ENCODE measurements around a stretch of chr9.

GRCh38 chr9:129077200-129077613 is 3.7 kb upstream of the DOLPP1 start:
- PRO-cap: no peak

DNA sequence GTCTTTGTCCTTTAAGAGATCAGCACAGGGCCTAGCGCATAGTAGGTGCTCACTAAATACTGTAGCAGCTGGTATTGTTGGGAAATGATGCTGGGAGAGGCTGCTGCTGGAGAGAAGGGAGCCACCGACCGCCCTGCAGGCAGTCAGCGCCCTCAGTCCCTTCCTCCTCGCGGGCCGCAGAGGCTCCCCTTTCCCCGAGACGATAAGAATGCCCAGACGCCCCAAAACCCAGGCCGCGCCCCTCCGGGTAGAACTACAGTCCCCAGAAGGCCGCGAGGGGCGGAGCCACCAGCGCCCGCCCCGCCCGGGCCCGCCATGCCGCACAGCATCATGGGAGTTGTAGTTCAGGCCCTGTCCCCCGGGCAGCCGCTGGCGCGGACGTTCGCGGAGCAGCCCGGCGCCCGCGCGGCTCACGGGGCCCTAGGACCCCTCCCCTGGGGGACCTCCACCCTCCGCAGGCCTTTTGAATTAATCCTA is 24.6 kb upstream of the IER5L start:
- PRO-cap: unidirectional peak, plus-strand start at position 347 of the sequence

DNA sequence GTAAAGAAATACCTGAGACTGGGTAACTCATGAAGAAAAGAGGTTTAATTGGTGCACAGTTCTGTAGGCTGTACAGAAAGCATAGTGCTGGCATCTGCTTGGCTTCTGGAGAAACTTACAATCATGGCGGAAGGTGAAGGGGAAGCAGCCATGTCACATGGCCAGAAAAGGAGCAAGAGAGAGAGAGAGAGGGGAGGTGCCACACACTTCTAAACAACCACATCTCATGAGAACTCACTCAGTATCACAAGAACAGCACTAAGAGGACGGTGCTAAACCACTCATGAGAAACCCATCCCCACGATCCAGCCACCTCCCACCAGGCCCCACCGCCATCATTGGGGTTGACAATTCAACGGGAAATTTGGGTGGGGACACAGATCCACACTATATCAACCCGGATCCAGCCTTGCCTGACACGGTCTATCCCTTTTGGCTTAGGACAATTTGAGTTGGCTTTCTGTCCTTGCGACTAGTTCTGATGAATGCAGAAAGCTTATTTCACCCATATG is 28.9 kb upstream of the IER5L start:
- PRO-cap: no peak

GRCh38 chr9:129208150-129208996 is 30.3 kb upstream of the IER5L start:
- PRO-cap: no peak

DNA sequence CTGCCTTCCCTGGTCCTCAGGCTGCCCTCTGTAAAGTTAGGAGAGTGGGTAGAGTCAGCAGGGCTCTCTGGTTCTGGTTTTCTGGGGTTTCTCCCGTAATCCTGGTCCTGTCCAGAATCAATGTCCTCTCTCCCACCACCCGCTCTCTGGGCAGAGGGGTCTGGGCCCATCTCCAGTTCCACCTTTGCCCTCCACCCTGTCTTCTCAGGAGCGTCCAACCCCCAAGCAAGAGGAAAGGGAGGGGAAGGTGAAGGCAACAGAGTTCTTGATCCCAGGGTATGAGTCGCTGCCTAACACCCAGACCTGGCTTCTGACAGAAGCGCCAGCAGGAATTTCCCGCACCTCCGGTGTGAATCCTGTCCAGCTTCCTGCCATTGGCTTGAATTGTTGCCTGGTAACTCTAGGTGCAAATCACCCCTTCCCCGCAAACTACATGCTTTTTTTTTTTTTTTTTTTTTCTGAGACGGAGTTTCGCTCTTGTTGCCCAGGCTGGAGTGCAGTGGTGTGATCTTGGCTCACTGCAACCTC is 84.1 kb upstream of the IER5L start:
- PRO-cap: unidirectional peak, minus-strand start at position 312 of the sequence

DNA sequence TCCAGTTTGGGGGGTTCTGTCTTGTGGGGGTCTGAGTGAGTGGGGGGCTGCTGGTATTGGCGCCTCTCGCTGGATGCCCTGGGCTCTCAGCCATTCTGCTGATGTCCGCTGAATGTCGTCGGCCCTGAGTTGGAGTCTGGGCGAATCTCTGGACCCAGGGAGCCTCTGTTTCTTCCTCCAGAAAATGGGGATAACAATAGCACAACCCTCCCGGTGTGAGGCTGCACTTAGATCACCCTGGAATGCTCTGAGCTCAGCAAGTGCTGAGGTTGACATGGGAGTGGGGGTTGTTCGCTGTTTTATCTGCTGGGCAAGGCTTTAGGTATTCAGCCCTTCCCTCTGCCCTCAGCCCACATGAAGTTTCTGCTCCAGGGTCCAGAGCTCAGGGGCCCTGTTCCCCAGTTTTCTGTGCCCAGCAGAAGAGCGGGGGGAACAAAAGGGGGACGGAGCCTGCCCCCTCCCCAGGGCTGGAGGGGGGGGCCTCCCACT is 215.9 kb downstream of the C9orf50 start:
- PRO-cap: unidirectional peak, minus-strand start at position 244 of the sequence

GRCh38 chr9:129412460-129412910 is 208.4 kb downstream of the C9orf50 start:
- PRO-cap: no peak

DNA sequence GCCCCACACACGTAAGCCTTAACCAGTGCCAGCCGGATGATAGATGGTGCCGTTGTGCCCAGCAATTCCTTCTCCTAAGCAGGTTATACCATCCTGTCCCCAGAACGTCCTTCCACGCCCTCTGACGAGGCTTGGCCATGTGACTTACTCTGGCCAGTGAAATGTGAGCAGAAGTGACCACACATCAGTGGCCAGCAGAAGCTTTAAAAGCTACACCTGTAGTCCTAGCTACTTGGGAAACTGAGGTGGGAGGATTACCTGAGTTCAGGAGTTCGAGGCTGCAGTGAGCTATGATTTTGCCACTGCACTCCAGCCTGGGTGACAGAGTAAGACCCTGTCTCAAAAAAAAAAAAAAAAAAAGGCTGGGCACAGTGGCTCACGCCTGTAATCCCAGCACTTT is 178.9 kb downstream of the C9orf50 start:
- PRO-cap: bidirectional peak, plus-strand start at position 187 of the sequence, minus-strand start at position 56 of the sequence

DNA sequence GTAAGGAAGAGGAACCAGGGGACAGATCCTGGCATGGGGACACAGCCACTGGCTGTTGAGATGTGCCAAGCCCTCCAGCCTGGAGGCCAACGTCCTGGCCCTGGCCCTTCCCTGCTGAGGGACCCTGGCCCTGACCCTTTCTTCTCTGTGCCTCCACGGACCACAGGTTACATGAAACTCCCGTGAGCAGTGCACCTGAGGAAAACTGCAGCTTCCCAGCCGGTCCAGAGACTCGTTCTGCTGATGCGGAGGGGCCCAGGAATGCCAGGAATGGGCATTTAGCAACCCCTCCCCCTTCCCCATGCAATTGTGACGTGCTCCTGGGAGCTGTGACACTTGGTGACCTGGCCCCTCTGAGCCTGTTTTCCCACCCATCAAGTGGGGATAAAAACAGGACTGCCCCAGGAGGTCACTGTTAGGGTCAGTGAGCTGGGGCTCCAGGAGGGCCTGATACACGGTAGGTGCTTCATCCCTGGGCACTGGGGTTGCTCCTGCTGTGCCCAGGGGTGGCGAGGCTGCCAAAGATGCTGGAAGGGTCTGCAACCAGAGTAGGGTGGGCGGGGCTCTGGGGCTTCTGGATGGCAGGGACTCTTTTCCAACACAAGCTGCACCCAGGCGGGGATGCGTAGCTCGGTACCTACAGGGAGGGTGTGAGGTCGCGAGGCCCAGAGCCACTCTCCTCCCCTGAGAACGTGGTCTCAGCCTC is 151.5 kb downstream of the C9orf50 start:
- PRO-cap: no peak

GRCh38 chr9:129473628-129474394 is 147.1 kb downstream of the C9orf50 start:
- PRO-cap: no peak

DNA sequence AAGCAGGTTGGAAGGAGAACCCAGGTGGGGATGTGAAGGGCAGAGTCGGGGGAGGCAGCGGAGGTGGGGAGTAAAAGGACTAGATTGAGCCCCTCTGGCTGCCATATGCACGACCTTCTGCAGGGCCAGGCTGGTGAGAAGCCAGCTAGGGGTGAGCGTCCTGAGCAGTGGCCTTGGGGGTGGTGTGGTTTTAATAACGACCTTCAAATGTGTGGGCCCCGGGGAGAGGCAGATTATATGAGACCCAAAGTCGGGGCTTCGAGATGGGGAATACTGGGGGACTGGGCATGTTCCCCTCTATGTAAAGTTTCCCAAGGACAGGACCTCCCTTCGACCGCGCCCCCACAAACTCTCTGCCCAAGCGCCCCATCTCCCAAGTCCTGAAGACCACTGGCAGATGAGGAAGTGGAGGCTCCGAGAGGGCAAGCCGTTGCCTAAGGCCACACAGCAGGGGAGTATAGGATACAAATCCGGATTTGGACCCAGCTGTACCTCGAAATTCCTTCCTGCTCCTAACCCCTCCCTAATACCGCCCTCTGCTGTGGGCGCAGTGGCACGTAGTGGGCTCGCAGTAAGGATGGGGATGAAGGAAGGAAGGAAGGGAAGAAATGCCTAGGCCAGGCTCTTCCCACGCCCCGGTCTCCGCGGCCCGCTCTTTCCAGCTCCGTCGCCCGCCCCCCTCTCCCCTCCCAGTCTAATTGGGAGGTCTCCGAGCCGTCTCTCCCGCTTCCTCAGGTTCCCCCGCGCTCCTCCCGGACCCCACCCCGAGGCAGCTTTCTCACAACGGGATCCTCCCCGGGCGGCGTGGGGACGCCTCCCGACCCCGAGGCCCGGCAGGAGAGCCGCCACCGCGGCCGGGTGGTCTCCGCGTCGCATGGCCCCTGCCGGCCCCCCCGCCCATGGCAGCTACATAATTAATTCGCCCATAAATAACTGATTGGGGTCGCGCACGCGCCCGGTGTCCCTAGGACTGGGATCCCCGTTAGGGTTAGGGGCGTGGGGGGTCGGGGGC is 139.1 kb downstream of the C9orf50 start:
- PRO-cap: bidirectional peak, plus-strand start at position 697 of the sequence, minus-strand start at position 683 of the sequence

GRCh38 chr9:129487943-129488279 is 133.0 kb downstream of the C9orf50 start:
- PRO-cap: bidirectional peak, plus-strand start at chr9:129488028, minus-strand start at chr9:129488055

GRCh38 chr9:129496058-129496325 is 124.9 kb downstream of the C9orf50 start:
- PRO-cap: bidirectional peak, plus-strand start at chr9:129496267, minus-strand start at chr9:129495959

GRCh38 chr9:129568327-129569610 is 52.1 kb downstream of the C9orf50 start:
- PRO-cap: bidirectional peak, plus-strand start at chr9:129568995, minus-strand start at chr9:129568684; bidirectional peak, plus-strand start at chr9:129569033, minus-strand start at chr9:129569046; bidirectional peak, plus-strand start at chr9:129569420, minus-strand start at chr9:129569353

- PRO-cap: no peak
Observed at GRCh38 chr9:129624911-129625551, 932 bp upstream of the NTMT1 start.

DNA sequence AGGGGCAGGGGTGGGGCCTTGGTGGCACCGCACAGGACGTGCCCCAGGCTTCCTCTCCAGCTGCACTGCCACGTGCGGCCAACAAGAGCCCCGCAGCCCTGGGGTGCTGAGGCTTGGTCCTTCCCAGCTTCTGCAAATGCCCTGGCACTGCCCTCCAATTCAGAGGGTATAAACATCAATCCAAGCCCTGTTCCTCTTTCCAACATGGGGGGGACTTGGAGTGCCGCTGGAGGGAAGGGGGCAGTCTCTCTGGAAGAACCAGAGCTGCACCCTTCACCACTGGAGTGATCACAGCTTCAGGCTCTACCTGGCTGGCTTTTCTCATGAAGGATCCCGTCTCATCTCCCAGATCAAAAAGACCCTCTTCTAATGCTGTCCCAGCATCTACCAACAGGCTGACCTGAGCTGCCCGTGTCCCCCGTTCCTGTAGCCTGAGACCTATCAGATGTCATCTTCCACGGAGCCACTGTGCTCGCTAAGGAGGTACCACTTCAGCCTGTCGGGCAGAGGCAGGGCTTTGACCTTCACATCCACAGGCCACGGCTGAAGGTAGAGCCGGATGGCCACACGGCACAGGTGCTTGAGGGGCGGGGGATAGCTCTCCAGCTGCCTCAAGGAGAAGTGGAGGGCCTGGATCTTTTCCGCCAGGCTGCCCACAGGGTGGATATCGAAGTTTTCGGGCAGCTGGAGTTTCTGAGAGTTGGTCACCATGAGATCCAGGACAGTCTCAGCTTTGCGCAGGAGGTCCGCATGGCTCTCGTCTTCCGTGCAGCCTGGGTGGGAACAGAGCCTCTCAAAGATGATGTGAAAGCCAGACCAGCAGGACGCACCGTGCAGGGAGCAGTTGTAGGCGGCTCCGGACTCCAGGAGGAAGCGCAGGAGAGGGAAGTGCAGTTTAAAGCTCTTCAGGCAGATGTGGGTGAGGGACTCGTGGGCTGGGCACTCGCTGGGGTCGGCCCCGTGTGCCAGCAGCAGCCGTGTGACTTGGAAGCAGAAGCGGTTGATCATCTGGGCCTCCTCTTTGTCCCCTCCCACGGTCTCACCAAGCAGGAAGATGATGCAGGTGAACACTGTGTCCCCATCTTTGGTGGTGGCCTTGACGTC is 4.2 kb downstream of the ASB6 start:
- PRO-cap: no peak

GRCh38 chr9:129676720-129677944 is 11.7 kb downstream of the PRRX2 start:
- PRO-cap: no peak

DNA sequence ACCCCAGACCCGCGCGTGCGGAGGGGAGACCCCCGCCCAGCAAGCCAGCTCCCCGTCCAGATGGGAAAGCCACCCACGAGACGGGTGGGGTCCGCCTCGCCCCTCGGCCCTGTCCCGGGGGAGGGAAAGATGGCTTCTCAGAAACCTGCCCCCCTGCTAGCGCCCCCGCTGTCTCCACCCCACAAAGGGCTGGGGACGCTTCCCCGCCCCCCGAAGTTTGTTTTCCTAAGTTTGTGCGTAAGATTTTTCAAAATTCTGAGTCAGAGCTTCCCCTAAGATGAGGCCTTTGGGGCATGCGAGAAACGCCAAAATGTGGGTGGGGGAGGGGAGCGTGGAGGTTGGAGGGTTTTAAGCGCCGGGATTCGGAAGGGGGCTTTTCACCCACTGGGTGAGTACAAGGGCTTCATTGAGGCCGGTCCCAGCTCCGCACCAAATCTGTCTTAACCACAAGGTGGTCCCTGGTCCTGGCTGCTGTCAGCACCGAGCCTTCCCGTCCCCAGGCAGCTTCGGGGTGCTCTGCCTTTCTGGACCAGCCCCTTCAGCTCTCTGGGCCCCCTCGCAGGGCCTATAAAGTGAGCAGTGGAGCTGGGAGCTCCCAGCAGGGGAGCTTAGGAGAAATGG is 32.3 kb downstream of the PRRX2 start:
- PRO-cap: no peak

GRCh38 chr9:129698243-129698630 is 32.8 kb downstream of the PRRX2 start:
- PRO-cap: no peak

DNA sequence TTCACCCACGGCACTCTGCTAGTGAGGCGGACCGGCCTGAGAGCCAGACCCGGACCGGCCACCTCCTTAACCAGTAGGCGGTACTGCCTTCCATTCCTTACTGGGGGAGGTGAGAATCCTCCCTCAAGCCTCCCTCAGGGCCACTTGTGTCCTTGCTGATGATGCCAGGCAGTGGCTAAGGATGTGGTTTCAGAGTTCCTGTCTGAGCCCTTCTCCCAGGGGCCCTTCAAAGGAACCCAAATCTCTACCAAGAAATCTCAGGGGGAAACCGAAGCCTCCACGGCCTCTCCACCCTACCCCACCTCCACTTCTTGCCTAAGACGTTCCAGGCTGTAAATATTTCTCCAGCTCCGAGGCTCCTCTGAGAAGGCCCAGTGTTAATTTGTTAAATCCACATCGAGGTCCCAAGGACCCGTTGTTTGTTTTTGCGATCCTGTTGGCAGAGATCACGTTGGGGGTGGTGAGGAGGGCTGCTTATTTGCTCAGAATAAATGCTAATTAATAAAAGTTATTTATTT is 41.0 kb downstream of the PTGES start:
- PRO-cap: no peak